Measurements from ENCODE around the genes SCNN1A and NCAPD2.

DNA sequence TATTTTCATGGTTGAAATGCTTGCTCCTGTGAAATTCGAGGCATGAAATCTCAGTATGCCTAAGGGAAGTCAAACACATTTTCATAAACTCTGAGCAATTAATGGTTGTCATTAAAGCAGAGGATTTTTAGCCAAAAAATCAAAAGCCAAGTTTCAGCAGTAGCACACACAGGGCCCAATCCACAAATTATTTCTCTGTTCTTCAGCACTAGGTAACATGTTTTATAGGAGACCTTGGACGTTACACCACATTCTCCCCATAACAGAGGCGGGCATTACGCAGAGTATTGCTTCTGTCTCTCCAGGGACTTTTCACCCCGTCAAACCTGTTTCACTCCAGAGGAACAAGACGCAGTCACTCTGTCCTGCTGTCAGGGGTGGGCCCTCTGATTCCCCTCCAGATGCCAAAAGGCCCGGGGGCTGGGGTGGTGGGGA is 71.7 kb downstream of the NTF3 start:
- PRO-cap, result no peak
- RAMPAGE, long total RNA, 4 experiments, result no peak in any of the 4 experiments

- PRO-cap, result bidirectional peak, plus-strand start at chr12:6201482, minus-strand start at chr12:6201253
- RAMPAGE, long total RNA, 4 experiments, result no peak in any of the 4 experiments
These were observed 1.0 kb downstream of the CD9 start for GRCh38 chr12:6201121-6201777.

GRCh38 chr12:6201778-6202361 is 1.7 kb downstream of the CD9 start:
- PRO-cap, result bidirectional peak, plus-strand start at chr12:6202438, minus-strand start at chr12:6202271
- RAMPAGE, long total RNA, 4 experiments, result no peak in any of the 4 experiments

DNA sequence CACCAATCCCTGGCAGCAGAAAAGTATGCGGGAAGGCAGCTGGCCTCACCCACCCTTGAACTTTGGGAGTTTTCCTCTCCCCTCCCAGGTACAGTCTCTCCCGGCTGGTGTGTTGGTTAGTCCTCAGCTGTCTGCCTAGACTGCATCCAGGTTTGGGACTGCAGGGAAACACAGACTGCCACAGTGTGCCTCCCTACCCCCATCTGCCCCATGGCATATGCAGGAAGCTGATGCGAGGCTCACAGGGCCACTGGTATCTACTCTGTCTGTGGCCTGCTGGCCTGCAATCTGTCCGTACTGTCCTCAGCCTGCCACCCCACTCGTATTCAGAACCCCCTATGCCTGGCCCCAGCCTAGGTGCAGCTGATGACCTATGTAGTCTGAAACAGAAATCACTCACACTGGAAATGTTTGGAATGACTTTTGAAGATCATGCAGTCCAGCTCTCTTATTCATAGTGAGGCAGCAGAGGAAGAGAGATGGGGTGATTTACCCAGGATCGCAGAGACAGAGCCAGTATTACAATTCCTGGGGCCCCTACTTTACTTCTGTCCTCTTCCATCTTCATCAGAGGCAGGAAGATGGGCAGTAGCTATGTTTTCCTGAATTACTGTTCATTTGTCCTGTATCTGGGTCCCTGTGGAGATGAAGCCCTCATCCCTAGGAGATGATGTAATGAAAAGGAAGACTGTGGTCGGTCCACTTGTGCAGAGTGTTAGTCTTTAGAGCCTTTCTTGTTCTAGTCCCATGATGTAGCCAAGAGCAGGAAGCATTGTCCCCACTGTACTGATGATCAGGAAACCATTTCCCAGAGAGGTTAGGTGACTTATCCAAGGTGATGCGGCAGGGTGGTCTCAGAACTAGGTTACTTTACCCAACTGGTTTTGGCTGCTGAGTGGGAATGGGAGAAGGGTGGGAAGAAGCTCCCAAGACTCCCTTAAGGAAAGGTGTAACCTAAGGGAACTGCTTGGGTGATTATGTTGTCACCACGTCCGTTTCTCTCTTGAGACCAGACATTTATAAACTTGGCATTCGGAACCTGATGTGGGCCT is 2.5 kb downstream of the CD9 start:
- PRO-cap, result bidirectional peak, plus-strand start at position 77 of the sequence, minus-strand start outside the sequence
- RAMPAGE, long total RNA, 4 experiments, result no peak in any of the 4 experiments

DNA sequence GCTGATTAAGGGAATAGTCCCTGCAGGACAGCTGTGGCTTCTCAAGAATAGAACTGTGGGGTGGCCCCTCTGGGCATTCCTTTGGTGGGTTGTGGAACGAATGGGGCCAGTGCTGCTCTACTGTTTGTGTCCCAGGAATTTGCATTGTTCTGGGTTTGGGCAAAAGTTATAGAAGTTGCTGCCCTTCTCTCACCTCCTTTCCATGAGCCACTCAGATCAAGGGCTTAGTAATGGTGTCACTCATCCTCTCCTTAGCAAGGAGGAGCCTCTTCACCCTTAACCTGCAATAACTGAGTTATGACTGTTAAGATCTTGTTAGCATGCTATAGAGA is 31.3 kb downstream of the CD9 start:
- PRO-cap, result no peak
- RAMPAGE, long total RNA, 4 experiments, result no peak in any of the 4 experiments

GRCh38 chr12:6235978-6236369 is 35.8 kb downstream of the CD9 start:
- PRO-cap, result no peak
- RAMPAGE, long total RNA, 4 experiments, result no peak in any of the 4 experiments

DNA sequence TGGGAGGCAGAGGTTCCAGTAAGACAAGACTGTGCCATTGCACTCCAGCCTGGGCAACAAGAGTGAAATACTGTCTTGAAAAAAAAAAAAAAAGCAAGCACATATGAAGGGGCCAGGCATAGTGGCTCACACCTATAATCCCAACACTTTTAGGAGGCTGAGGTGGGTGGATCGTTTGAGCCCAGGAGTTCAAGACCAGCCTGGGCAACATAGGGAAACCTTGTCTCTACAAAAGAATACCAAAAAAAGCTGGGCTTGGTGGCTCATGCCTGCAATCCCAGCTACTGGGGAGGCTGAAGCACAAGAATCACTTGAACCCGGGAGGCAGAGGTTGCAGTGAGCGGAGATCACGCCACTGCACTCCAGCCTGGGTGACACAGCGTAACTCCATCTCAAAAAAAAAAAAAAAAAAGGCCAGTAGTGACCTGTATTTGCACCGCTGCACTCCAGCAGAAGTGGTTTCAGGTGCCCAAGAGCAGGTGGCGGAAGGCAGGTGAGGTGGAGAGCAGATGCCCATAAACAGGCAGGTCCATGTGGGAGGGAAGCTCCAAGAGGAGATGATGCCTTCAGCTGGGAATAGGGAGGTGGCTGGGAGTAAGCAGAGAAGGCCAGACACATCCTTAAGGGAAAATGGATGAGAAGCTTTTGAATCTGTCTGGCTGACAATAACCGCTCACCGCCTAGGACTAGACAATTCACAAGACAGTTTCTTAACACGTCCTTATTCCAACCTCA is 44.2 kb upstream of the PLEKHG6 start:
- PRO-cap, result no peak
- RAMPAGE, long total RNA, 4 experiments, result no peak in any of the 4 experiments

GRCh38 chr12:6294786-6295580 is 15.5 kb upstream of the PLEKHG6 start:
- PRO-cap, result bidirectional peak, plus-strand start at chr12:6295420, minus-strand start at chr12:6295100
- RAMPAGE, long total RNA, 4 experiments, result no peak in any of the 4 experiments

GRCh38 chr12:6317507-6318124 is 7.1 kb downstream of the PLEKHG6 start:
- PRO-cap, result no peak
- RAMPAGE, long total RNA, 4 experiments, result start-site peak on the plus strand in 1 of 4 experiments, at chr12:6317569-6317636 at its widest, 6 reads per replicate

DNA sequence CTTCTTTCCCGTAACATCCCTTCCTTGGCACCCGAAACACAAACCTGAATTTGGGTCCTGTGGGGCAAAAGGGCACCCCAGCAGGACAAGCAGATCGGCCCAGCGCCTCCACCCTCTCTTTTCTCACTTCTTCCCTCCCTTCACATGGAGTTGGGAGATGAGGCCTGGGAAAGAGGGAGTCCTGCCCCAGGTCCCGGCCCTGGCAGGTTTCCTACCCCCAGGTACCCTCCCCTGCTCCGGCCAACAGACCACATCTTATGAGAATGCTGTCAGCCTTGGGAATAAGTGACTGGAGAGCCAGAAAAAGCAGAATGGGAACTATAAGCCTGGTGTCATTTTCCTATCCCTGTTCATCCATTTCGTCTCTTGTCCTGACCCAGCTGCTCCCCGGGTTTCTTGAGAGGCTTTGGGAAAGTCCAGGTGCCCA is 13.9 kb downstream of the PLEKHG6 start:
- PRO-cap, result no peak
- RAMPAGE, long total RNA, 4 experiments, result no peak in any of the 4 experiments

- PRO-cap, result no peak
- RAMPAGE, long total RNA, 4 experiments, result no peak in any of the 4 experiments
These were observed 14.5 kb downstream of the PLEKHG6 start for GRCh38 chr12:6324865-6325579.

GRCh38 chr12:6332816-6333074 is 9.1 kb downstream of the TNFRSF1A start:
- PRO-cap, result no peak
- RAMPAGE, long total RNA, 4 experiments, result no peak in any of the 4 experiments

GRCh38 chr12:6368600-6368966 is 6.8 kb downstream of the SCNN1A start:
- PRO-cap, result no peak
- RAMPAGE, long total RNA, 4 experiments, result no peak in any of the 4 experiments

- PRO-cap, result unidirectional peak, minus-strand start at chr12:6375450
- RAMPAGE, long total RNA, 4 experiments, result start-site peak on the minus strand in 4 of 4 experiments, at chr12:6374771-6375566 at its widest, 48 to 1,215 reads per replicate
These were observed at the start of gene SCNN1A for GRCh38 chr12:6374820-6375933. SCNN1A (minus strand) TSS chr12:6375563.

GRCh38 chr12:6434009-6434563 is 10.7 kb upstream of the CD27 start:
- PRO-cap, result no peak
- RAMPAGE, long total RNA, 4 experiments, result no peak in any of the 4 experiments

GRCh38 chr12:6493504-6494419 is at the start of gene NCAPD2:
NCAPD2 (plus strand) TSS chr12:6494102.
- PRO-cap, result bidirectional peak, plus-strand start at chr12:6494132, minus-strand start at chr12:6493799
- RAMPAGE, long total RNA, 4 experiments, result start-site peak on the plus strand in 3 of 4 experiments, at chr12:6494085-6494146 at its widest, 16 to 22 reads per replicate

DNA sequence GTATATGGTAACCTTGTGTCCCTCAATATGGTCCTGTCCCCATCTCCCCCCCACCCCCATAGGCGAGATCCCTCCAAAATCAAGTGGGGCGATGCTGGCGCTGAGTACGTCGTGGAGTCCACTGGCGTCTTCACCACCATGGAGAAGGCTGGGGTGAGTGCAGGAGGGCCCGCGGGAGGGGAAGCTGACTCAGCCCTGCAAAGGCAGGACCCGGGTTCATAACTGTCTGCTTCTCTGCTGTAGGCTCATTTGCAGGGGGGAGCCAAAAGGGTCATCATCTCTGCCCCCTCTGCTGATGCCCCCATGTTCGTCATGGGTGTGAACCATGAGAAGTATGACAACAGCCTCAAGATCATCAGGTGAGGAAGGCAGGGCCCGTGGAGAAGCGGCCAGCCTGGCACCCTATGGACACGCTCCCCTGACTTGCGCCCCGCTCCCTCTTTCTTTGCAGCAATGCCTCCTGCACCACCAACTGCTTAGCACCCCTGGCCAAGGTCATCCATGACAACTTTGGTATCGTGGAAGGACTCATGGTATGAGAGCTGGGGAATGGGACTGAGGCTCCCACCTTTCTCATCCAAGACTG is 2.6 kb downstream of the GAPDH start:
- PRO-cap, result no peak
- RAMPAGE, long total RNA, 4 experiments, result start-site peak on the plus strand in 2 of 4 experiments, centred at positions 111 to 299 of the sequence, 122 to 555 reads per replicate; start-site peak on the minus strand in 1 of 4 experiments, centred at position 532 of the sequence, 15 reads per replicate

DNA sequence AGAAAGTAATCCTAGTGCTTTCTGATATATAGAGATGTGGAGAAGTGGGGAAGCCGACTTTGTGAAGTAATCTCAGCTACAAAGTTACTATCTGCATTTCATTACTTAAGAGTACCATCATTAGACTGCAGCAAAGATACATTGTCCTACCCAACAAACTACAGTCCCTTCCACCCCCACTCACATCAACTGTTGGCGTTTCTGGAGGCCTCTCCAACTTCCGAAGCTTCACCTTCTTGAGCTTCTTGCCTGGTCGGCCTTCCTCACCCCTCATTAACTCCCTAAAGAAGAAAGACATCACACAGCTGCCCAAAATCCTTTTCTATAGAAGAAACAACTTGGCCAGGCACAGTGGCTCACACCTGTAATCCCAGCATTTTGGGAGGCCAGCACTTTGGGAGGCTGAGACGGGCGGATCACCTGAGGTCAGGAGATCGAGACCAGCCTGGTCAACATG is 12.0 kb downstream of the CHD4 start:
- PRO-cap, result no peak
- RAMPAGE, long total RNA, 4 experiments, result no peak in any of the 4 experiments

- PRO-cap, result no peak
- RAMPAGE, long total RNA, 4 experiments, result no peak in any of the 4 experiments
These were observed 1.5 kb downstream of the CHD4 start for GRCh38 chr12:6605617-6606097.

DNA sequence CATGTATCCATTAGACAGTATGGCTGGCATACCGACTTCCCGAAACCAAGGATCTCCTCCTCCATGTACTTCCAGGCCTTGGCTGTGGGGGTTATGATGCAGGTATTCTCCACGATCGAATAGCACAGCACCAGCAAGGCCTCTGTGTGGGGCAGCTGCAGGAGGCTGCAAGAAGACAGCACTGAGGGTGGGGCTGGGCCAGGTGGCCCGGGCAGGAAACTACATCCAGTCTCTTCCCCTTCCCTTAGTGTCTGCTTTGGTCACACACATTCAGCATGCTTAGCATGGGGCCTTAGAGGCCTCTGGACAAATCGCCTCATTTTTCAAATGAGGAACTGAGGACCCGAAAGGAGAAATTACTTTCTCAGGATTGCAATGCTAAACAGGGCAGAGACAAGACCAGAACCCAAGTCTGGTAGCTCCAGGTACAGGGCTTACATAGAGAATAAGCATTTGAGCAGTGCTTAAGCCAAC is 3.7 kb downstream of the ACRBP start:
- PRO-cap, result no peak
- RAMPAGE, long total RNA, 4 experiments, result no peak in any of the 4 experiments

Data from suprapubic skin (tissue), 4 donors.